Metastatic Lung Carcinoma in the Adrenal Gland (tissue), 1 donor: ENCODE measurements around the genes RPS11, RRAS and ADM5.

DNA sequence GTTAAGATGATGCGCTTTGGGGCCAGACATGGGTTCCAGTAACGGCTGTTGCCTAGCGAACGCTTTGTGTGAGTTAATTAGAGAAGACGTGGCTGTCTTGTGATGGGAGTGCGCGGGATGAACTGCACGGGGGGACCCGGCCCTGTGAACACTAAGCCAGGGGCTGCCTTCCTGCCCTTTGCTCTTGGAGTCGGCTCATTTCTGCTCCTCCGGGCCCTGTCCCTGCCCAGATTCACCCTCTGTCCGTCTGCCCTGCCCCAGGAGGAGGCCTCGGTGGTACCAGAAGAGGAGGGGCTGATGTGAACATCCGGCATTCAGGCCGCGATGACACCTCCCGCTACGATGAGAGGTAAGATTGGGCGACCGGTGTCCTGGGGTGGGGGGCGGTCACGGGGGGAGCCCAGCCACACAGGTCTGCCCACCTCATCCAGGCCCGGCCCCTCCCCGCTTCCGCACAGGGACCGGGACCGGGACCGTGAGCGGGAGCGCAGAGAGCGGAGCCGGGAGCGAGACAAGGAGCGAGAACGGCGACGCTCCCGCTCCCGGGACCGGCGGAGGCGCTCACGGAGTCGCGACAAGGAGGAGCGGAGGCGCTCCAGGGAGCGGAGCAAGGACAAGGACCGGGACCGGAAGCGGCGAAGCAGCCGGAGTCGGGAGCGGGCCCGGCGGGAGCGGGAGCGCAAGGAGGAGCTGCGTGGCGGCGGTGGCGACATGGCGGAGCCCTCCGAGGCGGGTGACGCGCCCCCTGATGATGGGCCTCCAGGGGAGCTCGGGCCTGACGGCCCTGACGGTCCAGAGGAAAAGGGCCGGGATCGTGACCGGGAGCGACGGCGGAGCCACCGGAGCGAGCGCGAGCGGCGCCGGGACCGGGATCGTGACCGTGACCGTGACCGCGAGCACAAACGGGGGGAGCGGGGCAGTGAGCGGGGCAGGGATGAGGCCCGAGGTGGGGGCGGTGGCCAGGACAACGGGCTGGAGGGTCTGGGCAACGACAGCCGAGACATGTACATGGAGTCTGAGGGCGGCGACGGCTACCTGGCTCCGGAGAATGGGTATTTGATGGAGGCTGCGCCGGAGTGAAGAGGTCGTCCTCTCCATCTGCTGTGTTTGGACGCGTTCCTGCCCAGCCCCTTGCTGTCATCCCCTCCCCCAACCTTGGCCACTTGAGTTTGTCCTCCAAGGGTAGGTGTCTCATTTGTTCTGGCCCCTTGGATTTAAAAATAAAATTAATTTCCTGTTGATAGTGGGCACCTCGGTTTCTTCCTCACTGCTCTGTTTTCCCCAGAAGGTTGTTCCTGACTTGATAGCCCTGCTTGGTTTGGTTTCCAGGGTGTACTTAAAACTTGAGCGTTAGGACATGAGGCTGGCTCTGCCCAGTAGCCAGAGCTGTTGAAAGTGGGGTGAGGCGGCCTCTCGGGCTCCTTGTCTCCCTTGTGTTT is 6.3 kb upstream of the LIN7B start:
- PRO-cap, result no peak

DNA sequence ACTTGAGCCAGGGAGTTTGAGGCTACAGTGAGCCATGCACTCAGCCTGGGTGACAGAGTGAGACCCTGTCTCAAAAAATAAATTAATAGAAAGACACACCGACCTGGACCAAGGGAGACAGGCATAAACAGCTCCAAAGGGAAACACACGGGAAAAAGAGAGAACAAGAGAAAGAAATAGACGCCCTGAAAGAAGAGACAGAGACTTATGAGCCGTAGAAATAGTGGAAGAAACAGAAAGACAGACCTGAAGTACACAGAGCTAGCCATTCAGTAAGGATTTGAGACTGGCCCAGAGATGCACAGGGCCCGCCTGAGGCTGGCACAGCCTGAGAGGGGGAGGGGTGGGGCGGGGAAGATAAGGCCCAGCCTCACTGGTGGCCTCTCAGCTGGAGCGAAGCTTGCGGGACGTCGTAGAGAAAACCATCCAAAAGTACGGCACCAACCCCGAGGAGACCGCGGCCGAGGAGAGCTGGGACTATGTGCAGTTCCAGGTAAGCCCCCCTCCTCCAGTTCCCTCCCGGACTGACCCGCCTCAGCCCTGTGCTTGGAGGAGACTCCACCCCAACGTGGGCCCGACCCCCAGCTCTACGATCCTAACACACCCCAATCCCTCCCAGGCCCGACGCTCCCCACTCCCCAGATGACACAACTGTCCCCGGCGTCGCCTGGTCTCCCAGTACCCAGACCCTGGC is 2.5 kb downstream of the CD37 start:
- PRO-cap, result no peak

DNA sequence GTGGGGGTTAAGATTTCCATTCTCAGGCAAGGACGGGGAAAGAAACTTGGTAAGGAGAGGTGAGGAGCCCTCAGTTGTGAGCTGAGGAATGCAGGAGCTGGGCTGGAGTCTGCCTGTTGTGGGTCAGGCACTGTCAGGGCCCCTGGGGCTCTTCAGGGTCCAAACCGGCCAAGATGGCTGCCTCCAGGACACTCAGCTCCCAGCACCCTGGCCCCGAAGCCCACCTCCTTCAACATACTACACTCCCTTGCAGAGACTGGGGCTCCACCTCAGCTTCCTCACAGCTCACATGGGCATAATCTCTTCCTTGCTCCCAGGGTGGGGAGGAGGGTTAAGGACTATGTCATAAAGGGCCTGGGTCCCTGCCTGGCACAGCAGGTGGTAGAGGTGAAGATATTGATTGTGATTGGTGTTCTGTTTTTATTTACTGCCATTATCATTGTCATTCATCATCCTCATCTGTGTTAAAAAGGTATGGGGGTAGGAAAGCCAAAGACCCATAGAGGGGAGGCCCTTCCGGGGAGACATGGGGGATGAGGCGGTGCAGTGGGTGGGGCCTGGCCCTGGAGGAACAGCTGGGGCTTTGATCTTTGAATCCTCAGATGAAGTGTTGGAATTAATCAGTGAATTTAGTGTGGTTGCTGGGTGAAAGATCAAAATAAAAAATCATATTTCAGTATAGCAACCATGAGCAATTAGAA is 7.6 kb downstream of the PTH2 start:
- PRO-cap, result no peak

DNA sequence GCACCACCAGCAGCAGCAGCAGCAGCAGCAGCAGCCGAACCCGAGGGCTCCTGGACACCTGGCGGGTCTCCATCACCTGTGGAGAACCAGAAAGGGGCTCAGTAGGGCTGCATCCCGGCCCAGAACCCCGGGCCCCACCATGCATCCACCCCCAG is 97 bp downstream of the PTH2 start:
- PRO-cap, result no peak

GRCh38 chr19:49438227-49438695 is 3.1 kb downstream of the SLC17A7 start:
- PRO-cap, result no peak

DNA sequence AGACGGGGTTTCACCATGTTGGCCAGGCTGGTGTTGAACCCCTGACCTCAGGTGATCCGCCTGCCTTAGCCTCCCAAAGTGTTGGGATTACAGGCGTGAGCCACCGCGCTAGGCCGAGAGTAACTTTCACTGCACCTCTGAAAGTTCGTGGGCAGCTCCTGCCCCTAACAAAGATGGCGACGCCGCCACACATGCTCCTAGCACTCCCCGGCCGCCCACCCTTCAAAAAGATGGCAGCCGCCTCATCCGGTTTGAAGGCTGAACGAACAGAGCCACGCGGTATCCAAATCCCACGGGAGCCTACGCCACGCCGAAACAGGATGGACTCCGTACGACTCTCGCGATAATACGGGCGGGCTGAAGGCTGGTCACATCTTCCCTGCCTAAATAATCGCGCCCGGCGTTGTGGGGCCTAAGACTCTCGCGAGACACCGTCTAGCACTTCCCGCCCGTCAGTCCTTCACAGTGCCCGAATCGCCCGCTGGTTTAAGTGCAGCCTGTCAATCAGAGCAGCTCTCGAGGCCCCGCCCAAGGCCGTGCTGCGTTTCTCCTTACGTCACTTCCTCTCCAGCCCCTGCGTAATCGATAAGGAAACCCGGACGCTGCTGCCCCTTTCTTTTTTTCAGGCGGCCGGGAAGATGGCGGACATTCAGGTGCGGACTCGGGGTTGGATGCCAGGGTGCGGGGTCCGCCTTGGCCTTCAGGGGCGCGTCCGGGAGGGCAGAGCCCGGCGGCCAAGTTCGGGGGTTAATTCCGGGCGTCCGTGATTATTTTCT is at the start of gene RPS11:
Gene RPS11, plus strand, starts transcription at position 616 of the 776 bp plus-strand sequence.
- PRO-cap, result unidirectional peak, minus-strand start at position 166 of the sequence; unidirectional peak, minus-strand start at position 224 of the sequence; bidirectional peak, plus-strand start at position 616 of the sequence, minus-strand start at position 462 of the sequence

- PRO-cap, result no peak
These were observed 2.6 kb downstream of the RPS11 start for GRCh38 chr19:49498795-49499245.

GRCh38 chr19:49512901-49513753 is 666 bp downstream of the FCGRT start:
- PRO-cap, result bidirectional peak, plus-strand start at chr19:49513266, minus-strand start at chr19:49513111

GRCh38 chr19:49594444-49595188 is 3.6 kb downstream of the PRR12 start:
- PRO-cap, result no peak

- PRO-cap, result no peak
These were observed 23.0 kb downstream of the PRR12 start for GRCh38 chr19:49613929-49614487.

GRCh38 chr19:49639831-49641043 is at the start of gene RRAS:
Gene RRAS, minus strand, starts transcription at chr19:49640143.
- PRO-cap, result unidirectional peak, minus-strand start at chr19:49640003; bidirectional peak, plus-strand start at chr19:49640520, minus-strand start at chr19:49640098; bidirectional peak, plus-strand start at chr19:49640593, minus-strand start at chr19:49640624; bidirectional peak, plus-strand start at chr19:49640862, minus-strand start at chr19:49640722

DNA sequence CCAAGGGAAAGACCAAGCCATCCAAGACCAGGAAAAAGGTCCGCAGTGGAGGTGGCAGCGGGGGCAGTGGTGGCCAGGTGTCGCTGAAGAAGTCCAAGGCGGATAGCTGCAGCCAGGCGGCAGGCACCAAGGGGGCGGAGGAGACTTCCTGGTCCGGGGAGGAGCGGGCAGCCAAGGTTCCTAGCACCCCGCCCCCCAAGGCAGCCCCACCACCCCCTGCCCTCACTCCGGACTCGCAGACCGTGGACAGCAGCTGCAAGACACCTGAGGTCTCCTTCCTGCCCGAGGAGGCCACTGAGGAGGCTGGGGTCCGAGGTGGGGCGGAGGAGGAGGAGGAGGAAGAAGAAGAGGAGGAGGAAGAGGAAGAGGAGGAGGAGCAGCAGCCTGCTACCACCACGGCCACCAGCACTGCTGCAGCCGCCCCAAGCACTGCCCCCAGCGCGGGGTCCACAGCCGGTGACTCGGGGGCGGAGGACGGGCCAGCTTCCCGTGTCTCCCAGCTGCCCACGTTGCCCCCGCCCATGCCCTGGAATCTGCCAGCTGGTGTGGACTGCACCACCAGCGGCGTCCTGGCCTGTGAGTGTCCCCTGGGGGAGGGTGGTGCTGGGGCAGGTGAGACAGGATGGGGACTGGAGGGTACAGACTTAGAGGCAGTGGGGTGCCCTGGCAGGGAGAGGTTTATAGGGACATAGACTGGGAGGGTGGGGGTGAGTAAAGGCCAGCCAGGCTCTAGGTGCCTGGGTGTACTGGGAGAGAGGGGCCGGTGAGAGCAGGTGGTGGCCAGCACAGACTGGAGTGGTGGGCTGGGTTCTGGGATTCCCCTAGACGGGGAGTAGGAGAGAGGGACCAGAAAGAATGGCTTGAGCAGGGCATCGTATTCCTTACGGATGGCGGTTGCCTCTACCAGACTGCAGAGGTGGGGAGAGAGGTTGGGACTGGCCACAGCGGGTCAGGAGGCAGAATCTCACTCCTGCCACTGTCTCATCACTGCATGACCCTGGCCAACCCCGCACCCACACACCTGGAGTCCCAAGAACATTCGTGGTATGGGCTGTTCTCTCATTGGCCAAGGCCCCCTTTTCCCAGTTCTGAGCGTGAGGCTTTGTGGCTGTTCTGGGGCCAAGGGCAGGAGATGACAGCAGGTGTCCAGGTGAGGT is 11.5 kb downstream of the SCAF1 start:
- PRO-cap, result no peak

GRCh38 chr19:49654287-49654495 is 11.5 kb downstream of the IRF3 start:
- PRO-cap, result no peak

GRCh38 chr19:49677975-49678270 is 852 bp downstream of the PRMT1 start:
- PRO-cap, result no peak

GRCh38 chr19:49679254-49679853 is 2.3 kb downstream of the PRMT1 start:
- PRO-cap, result no peak

- PRO-cap, result no peak
These were observed at the start of gene ADM5 for GRCh38 chr19:49689172-49690390. Gene ADM5, plus strand, starts transcription at chr19:49689594.

GRCh38 chr19:49790601-49791420 is 22.3 kb downstream of the FUZ start:
- PRO-cap, result no peak

GRCh38 chr19:49849653-49850391 is 17.6 kb downstream of the PNKP start:
- PRO-cap, result no peak

DNA sequence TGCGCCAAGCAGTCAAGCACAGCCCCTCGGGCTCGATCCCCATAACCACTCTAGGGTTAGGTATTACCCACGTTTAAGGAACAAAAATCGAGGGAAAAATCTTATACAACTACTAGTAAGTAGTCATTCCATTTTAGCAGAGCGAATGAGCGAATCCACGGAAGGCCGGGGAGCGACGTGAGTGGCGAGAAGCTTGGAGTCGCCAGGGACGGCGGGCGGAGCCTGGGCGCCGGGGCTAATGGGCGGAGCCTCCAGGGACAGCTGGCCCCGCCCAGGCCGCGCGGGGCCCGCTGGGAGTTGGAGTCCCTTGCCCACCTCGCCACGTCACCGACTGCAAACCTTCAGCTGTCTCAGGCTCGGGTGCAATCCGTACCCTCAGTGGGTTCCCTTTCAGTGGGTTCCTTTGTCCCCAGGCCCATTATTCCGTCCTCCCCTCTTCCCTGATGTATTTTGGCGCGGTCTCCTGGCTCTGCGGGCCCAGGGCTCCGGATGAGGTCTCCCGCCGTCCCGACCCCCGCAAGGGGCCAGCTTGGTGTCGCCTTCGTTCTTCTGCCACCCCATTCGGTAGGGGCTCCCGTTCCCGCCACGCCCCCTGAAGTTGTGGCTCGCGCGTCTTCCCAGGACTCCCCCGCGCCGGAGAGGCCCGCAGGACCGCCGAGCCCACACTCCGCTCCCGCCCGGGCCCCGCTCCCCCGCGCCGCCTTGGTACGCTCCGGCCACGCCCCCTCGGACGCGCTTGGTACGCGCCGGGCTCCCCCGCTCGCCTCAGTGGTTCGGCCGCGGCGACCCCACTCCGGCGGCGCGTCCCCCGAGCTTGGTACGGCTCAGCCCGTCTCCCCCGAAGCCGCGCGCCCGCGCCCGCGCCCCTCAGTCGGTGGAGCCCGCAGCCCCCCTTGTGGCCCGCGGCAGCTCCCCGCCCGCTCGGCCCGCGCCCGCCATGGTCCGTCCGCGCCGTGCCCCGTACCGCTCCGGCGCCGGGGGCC is 16.7 kb downstream of the PNKP start:
- PRO-cap, result bidirectional peak, plus-strand start at position 336 of the sequence, minus-strand start at position 183 of the sequence; bidirectional peak, plus-strand start at position 768 of the sequence, minus-strand start at position 675 of the sequence

DNA sequence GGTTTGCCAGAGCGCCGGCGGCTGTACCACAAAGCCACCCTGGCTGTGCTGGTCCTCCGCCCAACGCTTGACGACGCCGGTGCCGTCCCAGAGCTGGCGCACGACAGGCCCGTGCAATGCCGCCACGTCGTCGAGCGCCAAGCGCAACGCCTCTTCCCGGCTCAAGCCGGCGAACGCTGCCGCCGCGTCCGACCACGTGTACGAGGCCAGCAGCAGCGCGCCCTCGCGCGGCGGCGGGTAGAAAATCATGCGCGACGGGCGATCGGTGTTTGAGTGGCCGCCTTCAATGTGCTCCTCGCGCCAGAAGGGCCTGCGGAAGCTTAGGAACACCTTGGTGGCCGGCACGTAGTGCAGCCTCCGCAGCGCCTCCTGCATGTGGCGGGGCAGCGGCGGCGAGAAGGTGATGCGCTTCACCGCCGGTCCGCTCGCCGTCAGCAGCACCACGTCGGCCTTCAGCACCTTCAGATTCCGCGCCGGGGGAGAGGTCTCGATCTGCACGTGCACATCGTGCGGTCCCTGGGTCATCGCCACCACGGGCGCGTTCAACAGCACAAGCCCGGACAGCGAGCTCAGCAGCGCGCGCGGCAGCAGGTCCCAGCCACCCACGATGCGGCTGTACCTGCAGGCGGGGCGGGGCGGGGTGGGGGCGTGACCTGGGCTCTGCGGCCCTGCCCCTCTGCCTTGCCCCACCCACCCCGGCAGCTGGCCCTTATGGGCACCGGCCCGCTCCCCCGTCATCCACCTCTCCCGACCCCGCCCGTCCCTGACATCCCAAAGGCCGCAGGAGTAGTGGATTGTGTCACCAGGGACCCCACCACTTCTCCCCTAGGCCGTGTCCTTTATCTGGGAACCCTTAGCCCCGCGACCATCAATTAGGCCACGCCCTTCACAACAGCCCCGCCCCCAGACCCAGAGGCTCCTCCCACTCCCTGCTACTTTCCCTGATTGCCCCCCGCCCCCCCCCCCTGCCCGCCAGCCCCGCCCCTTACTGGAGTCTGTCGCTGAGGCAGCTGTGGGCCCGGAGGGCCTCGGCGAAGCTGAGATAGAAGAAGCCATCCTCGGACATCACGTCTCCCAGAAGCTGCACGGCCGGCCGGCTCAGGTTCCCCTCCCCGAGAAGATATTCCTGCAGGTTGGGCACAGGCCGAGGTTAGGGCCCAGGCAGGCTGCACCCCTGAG is 6.3 kb downstream of the IL4I1 start:
- PRO-cap, result unidirectional peak, minus-strand start at position 609 of the sequence; unidirectional peak, plus-strand start at position 1,013 of the sequence